K562 (cell line): Measurements from ENCODE around the genes MYO18A and EFCAB5.

DNA sequence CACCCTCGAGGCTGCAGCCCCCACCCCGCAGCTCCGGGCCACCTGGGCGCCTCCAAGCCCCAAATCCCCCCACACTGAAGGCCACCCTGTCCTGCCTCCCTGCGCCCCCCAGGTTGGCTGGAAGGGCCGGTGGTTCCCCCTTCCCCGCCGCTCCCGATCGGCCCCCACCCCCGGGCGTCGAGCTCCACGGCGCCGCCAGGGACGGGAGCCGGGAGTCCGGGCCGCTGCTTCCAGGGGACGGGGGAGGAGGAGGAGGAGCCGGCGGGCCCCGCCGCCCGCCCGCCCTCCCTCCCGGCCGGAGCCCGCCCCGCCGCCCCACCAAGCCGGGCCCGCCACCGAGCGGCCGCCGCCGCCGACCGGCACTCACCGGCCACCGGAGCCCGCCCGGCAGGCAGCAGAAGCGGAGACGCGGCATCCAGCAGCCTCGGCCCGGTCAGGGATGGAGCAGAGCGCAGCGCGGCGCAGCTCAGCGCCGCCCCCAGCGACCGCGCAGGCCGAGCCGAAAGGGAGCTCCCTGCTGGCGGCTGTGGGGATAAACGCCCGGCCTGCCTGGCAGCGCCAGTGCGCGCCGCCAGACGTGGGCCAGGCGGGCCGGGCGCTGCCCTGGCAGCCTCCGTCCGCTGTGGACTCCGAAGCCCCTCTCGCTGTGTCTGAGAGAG lies at the start of gene MYO18A:
TSS of gene MYO18A (minus strand) at position 453 of the 659 bp plus-strand sequence.
- RAMPAGE, long total RNA = start-site peak on the minus strand centred at position 452 of the sequence, 64 bp wide, 535 and 553 reads in 2 replicates
- RRBS = 3% methylated on average over 31 of the region's 76 CpGs
PRO-cap:
- standard = bidirectional peak, plus-strand start at position 561 of the sequence, minus-strand start at position 441 of the sequence
- CoPRO, capped RNA only, 2 experiments = peak in 2 of 2 experiments; most common plus-strand start position 535 of the sequence (in 2); most common minus-strand start position 441 of the sequence (in 2)
- CoPRO, capped and uncapped RNA, 2 experiments = peak in 2 of 2 experiments; most common plus-strand start position 418 of the sequence (in 1); most common minus-strand start position 441 of the sequence (in 2)
- CoPRO, uncapped RNA only, 2 experiments = peak in 1 of 2 experiments; most common plus-strand start position 448 of the sequence (in 1); most common minus-strand start position 441 of the sequence (in 1)
CAGE:
- cytosol, long polyA plus RNA = no peak
- long polyA plus RNA = no peak
- nucleolus, long total RNA = no peak
- nucleus, long polyA plus RNA = no peak

GRCh38 chr17:29489488-29489918 lies 77.3 kb downstream of the ABHD15 start:
- RAMPAGE, long total RNA = no peak
- RRBS = no CpG with 5 or more reads among the region's 2 CpGs
PRO-cap:
- standard = no peak
- CoPRO, capped RNA only, 2 experiments = no peak in any of the 2 experiments
- CoPRO, capped and uncapped RNA, 2 experiments = no peak in any of the 2 experiments
- CoPRO, uncapped RNA only, 2 experiments = no peak in any of the 2 experiments
CAGE:
- cytosol, long polyA plus RNA = no peak
- long polyA plus RNA = no peak
- nucleolus, long total RNA = no peak
- nucleus, long polyA plus RNA = no peak

DNA sequence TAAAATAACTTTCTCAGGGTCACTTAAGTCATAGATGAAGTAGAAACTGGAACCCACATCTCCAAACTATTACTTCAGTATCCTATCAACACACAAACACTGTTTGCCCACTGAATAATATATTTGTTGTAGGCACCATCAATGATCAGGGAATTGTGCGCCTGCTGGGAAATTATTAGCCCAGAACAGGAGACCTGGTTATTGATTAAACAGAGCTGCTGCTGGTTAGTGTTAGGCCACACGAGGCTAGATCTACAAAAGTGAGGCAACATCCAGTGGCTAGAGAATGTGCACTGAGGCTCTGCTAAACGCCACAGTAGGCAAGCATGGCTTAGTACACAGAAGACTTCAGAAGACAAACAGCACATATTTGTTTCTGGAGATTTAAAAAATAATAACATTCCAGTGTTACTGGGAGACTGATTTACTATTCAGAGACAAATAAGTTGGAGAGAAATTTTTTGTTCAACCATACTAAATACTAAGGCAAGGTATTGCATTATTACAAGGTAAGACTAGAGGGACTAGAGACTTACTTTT lies 11.0 kb downstream of the ABHD15 start:
- RAMPAGE, long total RNA = no peak
- RRBS = no CpG with 5 or more reads among the region's 3 CpGs
PRO-cap:
- standard = no peak
- CoPRO, capped RNA only, 2 experiments = no peak in any of the 2 experiments
- CoPRO, capped and uncapped RNA, 2 experiments = no peak in any of the 2 experiments
- CoPRO, uncapped RNA only, 2 experiments = no peak in any of the 2 experiments
CAGE:
- cytosol, long polyA plus RNA = no peak
- long polyA plus RNA = no peak
- nucleolus, long total RNA = no peak
- nucleus, long polyA plus RNA = no peak

GRCh38 chr17:29563835-29564483 lies 2.9 kb downstream of the ABHD15 start:
- RAMPAGE, long total RNA = no peak
- RRBS = no CpG with 5 or more reads among the region's 2 CpGs
PRO-cap:
- standard = no peak
- CoPRO, capped RNA only, 2 experiments = no peak in any of the 2 experiments
- CoPRO, capped and uncapped RNA, 2 experiments = no peak in any of the 2 experiments
- CoPRO, uncapped RNA only, 2 experiments = peak in 1 of 2 experiments; most common minus-strand start chr17:29564257 (in 1)
CAGE:
- cytosol, long polyA plus RNA = no peak
- long polyA plus RNA = no peak
- nucleolus, long total RNA = no peak
- nucleus, long polyA plus RNA = no peak

- RAMPAGE, long total RNA = no peak
- RRBS = no CpG with 5 or more reads among the region's 5 CpGs
PRO-cap:
- standard = no peak
- CoPRO, capped RNA only, 2 experiments = no peak in any of the 2 experiments
- CoPRO, capped and uncapped RNA, 2 experiments = no peak in any of the 2 experiments
- CoPRO, uncapped RNA only, 2 experiments = no peak in any of the 2 experiments
CAGE:
- cytosol, long polyA plus RNA = no peak
- long polyA plus RNA = no peak
- nucleolus, long total RNA = no peak
- nucleus, long polyA plus RNA = no peak
Observed at GRCh38 chr17:29569315-29569608, 761 bp downstream of the TP53I13 start.

DNA sequence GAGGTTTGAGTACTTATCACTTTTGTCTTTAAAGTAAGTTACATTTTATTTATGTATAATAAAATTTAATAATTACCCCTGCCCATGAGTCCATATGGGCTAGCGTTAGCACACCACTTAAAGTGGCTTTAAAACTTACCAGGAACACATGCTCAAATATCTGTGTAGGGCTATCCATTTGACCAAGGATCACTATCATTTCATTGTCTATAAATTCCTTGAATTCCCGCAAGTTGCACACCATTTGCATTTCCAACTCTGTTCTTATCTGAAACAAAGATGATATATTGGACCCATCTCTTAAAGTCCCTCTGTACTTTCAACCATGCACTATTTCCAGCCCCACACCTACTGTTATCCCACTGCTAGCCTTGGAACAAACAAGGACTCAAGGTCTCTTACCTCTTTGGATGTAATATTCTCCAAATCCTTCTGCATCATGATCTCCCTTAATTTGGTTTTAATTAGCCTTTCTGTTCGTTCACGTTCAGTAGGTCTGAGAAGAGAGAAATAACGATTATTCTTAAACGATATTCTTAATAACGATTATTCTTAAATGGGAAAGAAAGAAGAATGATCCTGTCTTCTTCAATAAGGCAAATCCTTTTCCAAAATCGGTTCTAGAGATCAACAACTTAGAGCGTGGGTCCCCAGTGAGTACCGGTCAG lies 44.1 kb upstream of the CORO6 start:
- RAMPAGE, long total RNA = no peak
- RRBS = no CpG with 5 or more reads among the region's 10 CpGs
PRO-cap:
- standard = no peak
- CoPRO, capped RNA only, 2 experiments = no peak in any of the 2 experiments
- CoPRO, capped and uncapped RNA, 2 experiments = no peak in any of the 2 experiments
- CoPRO, uncapped RNA only, 2 experiments = no peak in any of the 2 experiments
CAGE:
- cytosol, long polyA plus RNA = no peak
- long polyA plus RNA = no peak
- nucleolus, long total RNA = no peak
- nucleus, long polyA plus RNA = no peak

DNA sequence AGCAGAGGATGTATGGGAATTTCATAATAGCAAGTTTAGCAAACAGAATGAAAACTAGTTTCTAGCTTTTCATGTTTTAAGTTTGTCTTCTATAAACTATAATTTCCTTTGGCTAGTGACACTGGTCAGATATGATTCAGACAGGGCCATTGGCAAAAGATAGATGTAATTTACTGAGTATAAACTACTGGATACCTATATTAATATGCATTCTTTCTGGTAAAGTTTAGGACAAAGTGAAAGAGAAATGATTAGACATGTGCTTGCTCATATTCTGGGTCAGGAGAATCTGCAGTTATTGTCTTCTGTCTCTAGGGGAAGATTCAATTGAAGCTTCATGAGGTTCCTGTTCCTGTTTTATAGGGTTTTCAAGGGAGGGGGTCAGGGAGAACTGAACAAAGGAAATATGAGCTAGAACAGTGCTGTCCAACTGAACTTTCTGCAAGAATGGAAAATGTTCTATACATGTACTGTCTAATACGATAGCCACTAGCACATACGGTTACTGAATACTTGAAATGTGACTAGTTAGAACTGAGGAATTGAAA lies 59.3 kb upstream of the CORO6 start:
- RAMPAGE, long total RNA = no peak
- RRBS = no CpG with 5 or more reads among the region's 2 CpGs
PRO-cap:
- standard = no peak
- CoPRO, capped RNA only, 2 experiments = no peak in any of the 2 experiments
- CoPRO, capped and uncapped RNA, 2 experiments = no peak in any of the 2 experiments
- CoPRO, uncapped RNA only, 2 experiments = no peak in any of the 2 experiments
CAGE:
- cytosol, long polyA plus RNA = no peak
- long polyA plus RNA = no peak
- nucleolus, long total RNA = no peak
- nucleus, long polyA plus RNA = no peak

DNA sequence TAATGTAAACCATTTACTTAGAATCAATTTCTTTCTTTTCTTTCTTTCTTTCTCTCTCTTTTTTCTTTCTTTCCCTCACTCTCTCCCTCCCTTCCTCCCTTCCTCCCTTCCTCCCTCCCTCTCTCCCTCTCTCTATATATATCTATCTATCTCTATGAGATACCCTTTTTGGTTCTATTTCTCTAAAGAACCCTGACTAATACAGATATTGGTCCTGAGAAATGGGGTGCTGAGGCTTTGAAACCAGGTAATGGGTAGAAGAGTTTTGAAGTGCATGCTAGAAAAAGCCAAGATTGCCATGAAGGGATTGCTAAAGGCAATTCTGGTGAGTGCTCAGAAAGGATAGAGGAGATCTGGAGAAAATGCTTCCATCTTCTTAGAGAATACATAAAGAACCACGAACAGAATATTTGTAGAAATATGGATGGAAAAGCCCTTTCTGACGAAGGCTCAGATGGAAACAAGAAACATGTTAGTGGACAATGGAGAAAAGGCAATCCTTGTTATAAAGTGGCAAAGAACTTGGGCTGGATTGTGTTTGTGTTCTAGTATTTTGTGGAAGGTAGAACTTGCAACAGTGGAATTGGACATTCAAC lies 141.4 kb downstream of the SSH2 start:
- RAMPAGE, long total RNA = no peak
- RRBS = no CpG with 5 or more reads among the region's 2 CpGs
PRO-cap:
- standard = no peak
- CoPRO, capped RNA only, 2 experiments = no peak in any of the 2 experiments
- CoPRO, capped and uncapped RNA, 2 experiments = no peak in any of the 2 experiments
- CoPRO, uncapped RNA only, 2 experiments = no peak in any of the 2 experiments
CAGE:
- cytosol, long polyA plus RNA = no peak
- long polyA plus RNA = no peak
- nucleolus, long total RNA = no peak
- nucleus, long polyA plus RNA = no peak

GRCh38 chr17:29847478-29848560 lies 82.2 kb downstream of the SSH2 start:
- RAMPAGE, long total RNA = no peak
- RRBS = no CpG with 5 or more reads among the region's 4 CpGs
PRO-cap:
- standard = no peak
- CoPRO, capped RNA only, 2 experiments = peak in 2 of 2 experiments; most common minus-strand start chr17:29847555 (in 1)
- CoPRO, capped and uncapped RNA, 2 experiments = peak in 2 of 2 experiments; most common plus-strand start chr17:29847967 (in 2); most common minus-strand start chr17:29847692 (in 1)
- CoPRO, uncapped RNA only, 2 experiments = no peak in any of the 2 experiments
CAGE:
- cytosol, long polyA plus RNA = no peak
- long polyA plus RNA = no peak
- nucleolus, long total RNA = no peak
- nucleus, long polyA plus RNA = no peak

DNA sequence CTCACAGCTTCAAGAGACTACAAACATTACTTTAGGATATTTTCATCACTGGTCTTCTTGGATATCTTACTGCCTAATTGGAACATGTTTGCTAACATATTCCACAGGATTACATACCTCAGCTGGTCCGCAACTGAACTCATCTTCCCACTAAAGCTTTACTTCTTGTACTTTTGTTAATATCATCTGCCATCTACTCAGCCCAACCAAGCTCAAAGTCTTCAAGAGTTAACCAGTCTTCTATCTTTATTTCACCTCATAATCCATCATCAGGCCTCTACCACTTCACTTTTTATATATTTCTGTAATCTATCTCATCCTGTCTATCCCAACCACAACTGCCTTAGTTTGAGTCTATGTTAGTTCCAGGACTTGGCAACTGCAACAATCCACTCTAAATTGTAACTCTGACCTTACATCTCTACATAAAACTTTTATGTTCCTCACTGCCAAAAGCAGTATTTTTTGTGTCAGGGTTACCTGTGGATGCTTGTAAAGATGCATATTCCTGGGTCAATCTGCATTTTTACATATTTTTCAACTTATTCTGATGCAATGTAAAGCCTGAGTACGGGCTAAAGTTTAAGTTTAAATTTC lies 45.5 kb downstream of the SSH2 start:
- RAMPAGE, long total RNA = no peak
- RRBS = no CpG with 5 or more reads among the region's 2 CpGs
PRO-cap:
- standard = no peak
- CoPRO, capped RNA only, 2 experiments = no peak in any of the 2 experiments
- CoPRO, capped and uncapped RNA, 2 experiments = no peak in any of the 2 experiments
- CoPRO, uncapped RNA only, 2 experiments = no peak in any of the 2 experiments
CAGE:
- cytosol, long polyA plus RNA = no peak
- long polyA plus RNA = no peak
- nucleolus, long total RNA = no peak
- nucleus, long polyA plus RNA = no peak

GRCh38 chr17:29941332-29941888 lies at the start of gene EFCAB5:
TSS of gene EFCAB5 (plus strand) at chr17:29941634.
- RAMPAGE, long total RNA = no peak
- RRBS = no CpG with 5 or more reads among the region's 1 CpG
PRO-cap:
- standard = no peak
- CoPRO, capped RNA only, 2 experiments = no peak in any of the 2 experiments
- CoPRO, capped and uncapped RNA, 2 experiments = no peak in any of the 2 experiments
- CoPRO, uncapped RNA only, 2 experiments = no peak in any of the 2 experiments
CAGE:
- cytosol, long polyA plus RNA = no peak
- long polyA plus RNA = no peak
- nucleolus, long total RNA = no peak
- nucleus, long polyA plus RNA = no peak

- RAMPAGE, long total RNA = no peak
- RRBS = no CpG with 5 or more reads among the region's 2 CpGs
PRO-cap:
- standard = no peak
- CoPRO, capped RNA only, 2 experiments = no peak in any of the 2 experiments
- CoPRO, capped and uncapped RNA, 2 experiments = no peak in any of the 2 experiments
- CoPRO, uncapped RNA only, 2 experiments = peak in 2 of 2 experiments; most common plus-strand start chr17:30120682 (in 1)
CAGE:
- cytosol, long polyA plus RNA = no peak
- long polyA plus RNA = no peak
- nucleolus, long total RNA = no peak
- nucleus, long polyA plus RNA = no peak
Observed at GRCh38 chr17:30120439-30121106, 4.0 kb downstream of the NSRP1 start.

GRCh38 chr17:30363643-30364343 lies 14.9 kb upstream of the CPD start:
- RAMPAGE, long total RNA = no peak
- RRBS = no CpG with 5 or more reads among the region's 2 CpGs
PRO-cap:
- standard = no peak
- CoPRO, capped RNA only, 2 experiments = no peak in any of the 2 experiments
- CoPRO, capped and uncapped RNA, 2 experiments = no peak in any of the 2 experiments
- CoPRO, uncapped RNA only, 2 experiments = no peak in any of the 2 experiments
CAGE:
- cytosol, long polyA plus RNA = no peak
- long polyA plus RNA = no peak
- nucleolus, long total RNA = no peak
- nucleus, long polyA plus RNA = no peak

- RAMPAGE, long total RNA = no peak
- RRBS = no CpG with 5 or more reads among the region's 26 CpGs
PRO-cap:
- standard = no peak
- CoPRO, capped RNA only, 2 experiments = no peak in any of the 2 experiments
- CoPRO, capped and uncapped RNA, 2 experiments = no peak in any of the 2 experiments
- CoPRO, uncapped RNA only, 2 experiments = no peak in any of the 2 experiments
CAGE:
- cytosol, long polyA plus RNA = no peak
- long polyA plus RNA = no peak
- nucleolus, long total RNA = no peak
- nucleus, long polyA plus RNA = no peak
Observed at GRCh38 chr17:30378110-30378625, 559 bp upstream of the CPD start.

GRCh38 chr17:30905544-30906132 lies 400 bp downstream of the TEFM start:
- RAMPAGE, long total RNA = no peak
- RRBS = no CpG with 5 or more reads among the region's 14 CpGs
PRO-cap:
- standard = unidirectional peak, plus-strand start at chr17:30905791
- CoPRO, capped RNA only, 2 experiments = no peak in any of the 2 experiments
- CoPRO, capped and uncapped RNA, 2 experiments = no peak in any of the 2 experiments
- CoPRO, uncapped RNA only, 2 experiments = no peak in any of the 2 experiments
CAGE:
- cytosol, long polyA plus RNA = no peak
- long polyA plus RNA = no peak
- nucleolus, long total RNA = no peak
- nucleus, long polyA plus RNA = no peak

DNA sequence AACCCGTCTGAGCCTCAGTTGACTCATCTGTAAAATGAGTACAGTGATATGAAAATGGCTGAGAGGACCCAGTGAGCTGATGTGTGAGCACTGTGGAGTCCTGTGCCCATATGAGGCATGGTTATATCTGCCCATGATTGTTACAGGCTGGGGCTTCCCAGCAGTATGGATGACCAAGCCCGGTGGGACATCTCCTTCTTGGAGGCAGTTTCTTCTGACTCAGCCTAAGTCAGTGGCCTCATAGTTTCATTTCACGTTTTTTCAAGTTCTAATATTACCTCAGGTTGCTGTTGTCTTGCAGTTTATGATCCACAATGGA lies 4.7 kb downstream of the ADAP2 start:
- RAMPAGE, long total RNA = no peak
- RRBS = no CpG with 5 or more reads among the region's 3 CpGs
PRO-cap:
- standard = no peak
- CoPRO, capped RNA only, 2 experiments = no peak in any of the 2 experiments
- CoPRO, capped and uncapped RNA, 2 experiments = no peak in any of the 2 experiments
- CoPRO, uncapped RNA only, 2 experiments = no peak in any of the 2 experiments
CAGE:
- cytosol, long polyA plus RNA = no peak
- long polyA plus RNA = no peak
- nucleolus, long total RNA = no peak
- nucleus, long polyA plus RNA = no peak

- RAMPAGE, long total RNA = no peak
- RRBS = no CpG with 5 or more reads among the region's 7 CpGs
PRO-cap:
- standard = no peak
- CoPRO, capped RNA only, 2 experiments = no peak in any of the 2 experiments
- CoPRO, capped and uncapped RNA, 2 experiments = no peak in any of the 2 experiments
- CoPRO, uncapped RNA only, 2 experiments = no peak in any of the 2 experiments
CAGE:
- cytosol, long polyA plus RNA = no peak
- long polyA plus RNA = no peak
- nucleolus, long total RNA = no peak
- nucleus, long polyA plus RNA = no peak
Observed at GRCh38 chr17:30933756-30934478, 12.2 kb downstream of the ADAP2 start.

DNA sequence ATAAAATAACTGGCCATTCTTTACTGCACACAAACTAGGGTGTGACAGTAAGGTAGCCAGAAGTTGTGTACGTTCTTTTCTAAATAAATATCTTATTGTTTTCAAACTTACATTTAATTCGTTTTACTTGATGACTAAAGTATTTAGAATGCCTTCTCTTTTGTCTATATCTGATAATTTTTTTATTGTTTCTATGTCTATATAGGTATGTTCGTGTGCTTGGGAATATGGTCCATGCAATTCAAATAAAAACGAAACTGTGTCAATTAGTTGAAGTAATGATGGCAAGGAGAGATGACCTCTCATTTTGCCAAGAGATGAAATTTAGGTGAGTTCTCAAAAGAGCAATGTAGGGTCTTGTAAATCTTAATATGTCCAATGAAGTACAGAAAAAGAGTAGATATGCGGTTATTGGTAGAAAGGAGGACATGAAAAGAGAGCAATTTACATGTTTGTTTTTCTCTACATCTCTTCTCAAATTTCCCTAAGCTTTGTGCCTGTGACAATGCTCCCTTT lies 66.9 kb downstream of the OMG start:
- RAMPAGE, long total RNA = no peak
- RRBS = no CpG with 5 or more reads among the region's 5 CpGs
PRO-cap:
- standard = no peak
- CoPRO, capped RNA only, 2 experiments = no peak in any of the 2 experiments
- CoPRO, capped and uncapped RNA, 2 experiments = no peak in any of the 2 experiments
- CoPRO, uncapped RNA only, 2 experiments = peak in 1 of 2 experiments; most common plus-strand start position 278 of the sequence (in 1)
CAGE:
- cytosol, long polyA plus RNA = no peak
- long polyA plus RNA = no peak
- nucleolus, long total RNA = no peak
- nucleus, long polyA plus RNA = no peak